Mesenchymal stem cell of adipose (primary cell): ENCODE measurements around a stretch of chr11.

DNA sequence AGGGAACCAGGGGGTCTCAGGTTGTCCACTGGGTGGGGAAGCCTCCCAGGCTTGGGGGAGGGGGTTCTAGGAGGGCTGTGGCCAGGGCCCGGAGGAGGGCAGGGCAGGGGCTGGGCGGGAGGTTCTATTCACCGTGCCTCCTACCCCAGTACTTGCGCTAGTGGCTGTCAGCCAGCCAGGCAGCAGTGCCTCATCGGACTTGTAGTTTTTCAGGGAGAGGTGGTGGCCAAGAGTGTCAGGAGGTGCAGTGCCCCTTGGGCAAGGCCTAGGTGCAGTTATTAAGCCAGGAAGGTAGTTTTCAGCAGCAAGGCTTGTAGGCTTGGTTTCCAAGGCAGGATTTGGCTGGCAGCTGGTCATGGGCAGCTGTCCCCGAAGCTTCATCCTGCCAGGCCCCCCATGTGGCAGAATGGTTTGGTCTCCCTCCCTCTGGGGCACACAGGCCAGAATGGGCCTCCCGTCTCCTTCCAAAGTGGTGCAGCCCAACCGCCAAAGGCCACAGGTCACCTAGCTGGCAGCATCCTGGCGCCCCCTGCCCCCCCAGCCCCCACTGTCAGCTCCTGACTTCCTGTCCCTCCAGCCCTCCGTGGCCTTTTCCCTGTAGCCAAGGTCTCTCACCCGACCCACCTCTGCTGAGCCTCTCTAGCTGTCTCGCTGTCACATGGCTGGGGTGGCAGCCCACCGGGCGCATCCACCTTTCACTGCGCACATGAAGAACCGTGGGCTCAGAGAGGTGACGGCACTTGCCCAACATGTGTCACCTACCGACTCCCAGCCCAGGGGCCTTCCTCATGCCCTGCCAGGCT, 8.5 kb downstream of the CCDC88B start:
- CAGE, long polyA plus RNA, result no peak

DNA sequence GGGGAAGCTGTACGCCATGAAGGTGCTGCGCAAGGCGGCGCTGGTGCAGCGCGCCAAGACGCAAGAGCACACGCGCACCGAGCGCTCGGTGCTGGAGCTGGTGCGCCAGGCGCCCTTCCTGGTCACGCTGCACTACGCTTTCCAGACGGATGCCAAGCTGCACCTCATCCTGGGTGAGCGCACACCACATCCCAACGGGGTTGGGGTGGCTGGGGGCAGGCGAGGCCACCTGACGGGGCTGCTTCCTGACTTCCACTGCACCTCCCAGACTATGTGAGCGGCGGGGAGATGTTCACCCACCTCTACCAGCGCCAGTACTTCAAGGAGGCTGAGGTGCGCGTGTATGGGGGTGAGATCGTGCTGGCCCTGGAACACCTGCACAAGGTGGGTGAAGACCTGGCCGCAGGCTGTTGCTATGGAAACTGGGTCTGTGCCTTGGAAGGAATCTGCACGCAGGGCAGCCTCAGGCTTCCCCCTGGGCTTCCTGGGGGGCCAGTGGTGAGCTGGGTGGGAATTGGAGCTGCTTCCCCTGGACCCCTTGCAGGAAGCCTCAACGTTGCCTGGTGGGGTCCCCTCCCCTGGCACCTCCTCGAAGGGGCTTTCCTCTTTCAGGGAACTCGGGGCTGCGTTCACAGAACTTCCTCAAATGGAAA, 1.4 kb downstream of the RPS6KA4 start:
- CAGE, long polyA plus RNA, result no peak

DNA sequence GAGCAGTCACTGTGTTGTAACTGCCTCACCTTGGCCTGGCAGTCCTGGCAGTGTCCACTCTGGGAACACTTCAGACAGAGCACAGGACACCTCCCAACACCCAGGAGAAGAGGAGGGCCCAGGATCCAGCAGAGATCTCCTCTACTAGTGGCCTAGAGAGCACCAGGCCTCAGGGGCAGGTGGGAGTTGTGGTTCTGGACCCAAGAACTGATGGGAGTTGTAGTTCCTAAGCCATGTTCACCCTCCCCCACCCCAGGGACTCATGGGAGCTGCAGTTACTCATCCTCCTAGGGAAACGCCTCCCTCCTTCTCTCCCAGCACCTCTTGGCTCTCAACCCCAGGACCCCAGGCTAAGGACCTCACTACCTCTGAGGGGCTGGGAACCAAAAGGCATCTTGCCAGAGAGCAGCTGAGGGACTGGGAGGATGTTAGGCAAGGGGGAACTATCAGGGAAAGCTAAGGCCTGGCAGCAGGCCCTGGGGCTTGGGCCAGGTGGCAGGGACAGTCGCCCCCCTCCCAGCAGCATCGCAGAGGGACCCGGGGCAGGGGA, 28.8 kb downstream of the SLC22A12 start:
- CAGE, long polyA plus RNA, result no peak

GRCh38 chr11:64637727-64638243, 46.8 kb downstream of the SLC22A12 start:
- CAGE, long polyA plus RNA, result no peak

GRCh38 chr11:64729676-64730120, 6.7 kb upstream of the NRXN2 start:
- CAGE, long polyA plus RNA, result no peak

DNA sequence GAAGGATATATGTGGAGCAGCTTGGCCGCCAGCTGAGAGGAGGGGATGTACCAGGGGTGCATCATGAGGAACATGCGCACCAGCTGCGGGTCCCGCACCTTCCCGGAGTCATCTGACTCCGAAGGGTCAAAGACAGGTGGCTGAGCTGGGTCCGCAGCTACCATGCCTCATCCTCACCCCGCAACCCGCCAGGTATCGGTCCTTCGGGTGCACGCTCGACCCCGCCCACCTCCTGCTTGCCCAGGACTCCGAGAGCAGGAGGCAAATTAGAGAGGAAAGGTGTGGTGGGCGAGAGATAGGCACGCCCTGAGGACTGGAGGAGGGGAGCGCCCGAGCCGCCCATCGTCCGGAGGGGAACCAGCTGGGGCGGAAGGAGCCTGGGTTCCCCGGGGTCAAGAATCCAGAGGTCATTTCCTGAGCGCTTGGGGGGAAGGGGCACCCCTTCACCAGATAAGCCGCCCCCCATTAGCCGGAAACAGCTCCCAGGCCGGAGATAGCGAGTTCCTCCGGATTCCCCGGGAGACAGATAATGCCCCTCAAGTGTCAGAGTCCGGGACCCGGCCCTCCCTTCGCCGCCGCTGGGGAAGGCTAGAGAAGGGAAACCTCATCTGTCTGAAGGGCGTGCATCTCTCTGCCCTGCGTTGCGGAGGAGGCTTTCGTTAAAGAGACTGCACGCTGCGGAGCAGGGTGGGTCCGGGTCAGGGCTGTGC, 1.8 kb downstream of the RASGRP2 start:
- CAGE, long polyA plus RNA, result no peak

GRCh38 chr11:64742711-64743736, 918 bp downstream of the RASGRP2 start:
- CAGE, long polyA plus RNA, result no peak

DNA sequence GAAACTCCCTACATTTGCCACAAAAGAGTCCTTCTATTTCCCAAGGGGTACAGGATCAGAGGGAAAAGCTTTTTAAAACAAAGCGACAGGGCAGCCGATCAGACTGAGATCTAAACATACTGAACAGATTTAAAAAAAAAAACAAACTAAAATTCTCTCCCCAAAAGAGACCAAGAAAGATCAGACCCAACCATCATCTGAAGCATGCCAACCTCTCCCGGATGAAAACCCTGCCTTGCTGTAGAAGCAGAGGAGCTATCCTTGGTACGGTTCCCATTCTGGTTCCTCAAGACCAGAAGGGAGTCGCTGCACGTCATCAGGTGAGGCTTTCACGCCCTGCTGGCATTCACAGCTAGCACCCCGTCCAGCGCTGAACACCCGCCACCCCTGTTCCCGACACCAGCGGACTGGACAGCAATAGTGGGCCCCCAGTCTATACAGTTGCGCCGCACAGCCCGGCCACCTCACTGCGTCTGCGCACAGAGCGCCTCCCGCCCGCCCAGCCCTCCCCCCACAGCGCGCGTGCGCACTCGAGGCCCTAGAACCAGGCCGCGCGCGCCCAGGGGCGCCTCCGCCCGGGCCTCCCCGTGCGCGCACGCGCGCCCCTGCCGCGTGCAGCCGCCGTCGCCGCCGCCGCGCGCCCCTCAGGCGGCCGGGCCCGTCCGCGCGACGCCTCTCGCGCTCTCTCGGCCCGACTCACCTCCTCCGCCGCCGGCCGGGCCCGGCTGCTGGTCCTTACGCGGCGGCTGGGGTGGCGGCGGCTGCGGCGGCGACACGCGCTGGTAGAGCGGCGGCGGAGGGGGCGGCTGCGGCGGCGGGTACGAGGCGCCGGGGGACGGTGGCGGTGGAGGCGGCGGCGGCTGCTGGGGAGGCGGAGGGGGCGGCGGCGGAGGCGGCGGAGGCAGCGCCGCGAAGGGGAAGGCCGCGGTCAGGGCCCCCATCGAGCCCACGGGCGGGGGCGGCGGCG, 772 bp downstream of the SF1 start:
- CAGE, long polyA plus RNA, result no peak

DNA sequence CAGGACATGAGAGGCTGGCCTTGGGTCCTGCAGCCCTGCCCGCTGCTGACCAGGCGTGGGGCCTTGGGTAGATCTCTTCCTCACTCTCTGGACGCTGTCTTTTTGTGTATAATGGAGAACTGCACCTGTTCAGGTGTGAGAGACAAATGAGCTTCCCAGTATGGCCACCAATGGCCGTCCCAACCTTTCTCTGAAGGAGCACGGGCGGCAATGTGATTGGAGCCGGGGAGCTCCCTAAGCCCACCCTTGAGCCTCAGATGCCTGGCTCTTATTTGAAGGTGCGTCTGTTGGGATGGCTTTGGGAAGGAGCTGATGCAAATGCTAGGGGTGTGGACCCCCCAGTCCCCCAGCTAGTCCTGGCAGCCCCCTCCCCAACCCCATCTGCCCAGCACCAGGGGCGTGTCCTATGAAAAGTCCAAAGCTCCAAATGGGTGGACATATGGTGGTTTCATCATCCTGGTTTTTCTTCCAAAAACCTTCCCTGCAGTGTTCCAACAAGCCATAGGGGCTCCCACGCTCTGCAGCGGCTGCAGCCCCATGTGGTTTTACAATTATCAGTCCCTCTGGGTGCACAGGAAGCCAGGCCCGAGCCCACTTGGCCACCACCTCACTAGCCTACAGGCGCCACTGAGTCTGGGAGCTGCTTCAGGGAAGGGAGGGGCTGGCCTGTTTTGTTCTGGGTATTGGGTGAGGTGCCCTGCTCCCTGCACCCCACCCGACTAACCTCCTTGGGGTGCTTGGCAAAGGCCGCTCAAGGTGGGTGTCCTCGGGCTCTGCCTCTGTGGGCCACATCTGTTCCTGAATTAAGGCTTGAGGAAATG, 5.0 kb upstream of the CDC42BPG start:
- CAGE, long polyA plus RNA, result no peak

- CAGE, long polyA plus RNA, result no peak
These were observed 10.9 kb upstream of the CDC42BPG start for GRCh38 chr11:64855374-64855829.

DNA sequence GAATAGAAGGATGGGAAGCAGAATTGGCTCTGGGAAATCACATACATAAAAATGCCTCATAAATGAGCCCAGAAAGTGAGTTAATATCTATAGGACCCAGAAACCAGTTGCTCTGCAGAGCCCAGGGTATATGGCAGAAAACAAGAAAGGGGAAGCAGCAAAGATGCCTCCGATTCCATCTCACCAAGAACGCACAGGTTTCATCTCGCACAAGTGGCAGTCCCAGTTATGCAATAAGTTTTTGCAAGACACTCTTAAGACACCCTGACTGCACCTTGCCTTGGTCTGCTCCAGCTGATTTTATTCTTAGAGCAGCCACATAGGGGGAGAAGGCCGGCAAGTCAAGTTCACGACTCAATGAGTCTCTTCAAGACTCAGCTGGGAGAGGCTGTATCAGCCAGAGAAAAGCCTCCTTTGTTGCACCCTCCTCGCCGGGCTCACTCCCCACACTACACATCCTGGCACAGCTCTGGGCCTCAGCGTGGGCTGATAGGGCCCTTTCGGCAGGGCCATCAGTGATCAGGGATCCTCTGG, 2.5 kb downstream of the EHD1 start:
- CAGE, long polyA plus RNA, result no peak

DNA sequence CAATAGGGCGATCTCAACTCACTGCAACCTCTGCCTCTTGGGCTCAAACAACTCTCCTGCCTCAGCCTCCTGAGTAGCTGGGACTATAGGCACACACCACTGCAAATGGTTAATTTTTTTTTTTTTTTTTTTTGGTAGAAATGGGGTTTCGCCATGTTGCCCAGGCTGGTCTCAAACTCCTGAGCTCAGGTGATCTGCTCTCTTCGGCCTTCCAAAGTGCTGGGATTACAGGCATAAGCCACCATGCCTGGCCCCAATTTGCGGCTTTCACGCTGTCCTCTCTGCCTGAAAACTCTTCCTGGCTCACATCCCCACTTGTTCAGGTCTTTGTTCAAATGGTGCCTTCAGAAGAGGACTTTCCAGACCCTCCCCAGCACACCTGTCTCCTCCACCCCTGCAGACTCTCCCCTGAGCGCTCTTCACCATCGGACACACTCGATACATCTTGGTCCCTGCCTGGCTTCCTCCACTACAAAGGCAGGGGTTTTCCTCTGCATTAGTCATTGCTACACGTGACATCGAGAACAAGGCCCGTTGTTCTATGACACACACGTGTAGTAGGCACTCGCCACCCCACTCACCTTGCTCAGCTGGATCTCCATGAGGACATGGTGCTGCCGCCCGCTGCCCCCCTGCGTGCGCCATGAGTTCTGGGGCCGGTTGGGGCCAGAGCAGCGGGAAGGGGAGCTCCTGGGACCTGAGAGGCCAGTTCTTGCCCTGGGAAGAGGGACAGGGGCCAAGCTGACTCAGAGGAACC, 16.9 kb downstream of the ATG2A start:
- CAGE, long polyA plus RNA, result no peak

DNA sequence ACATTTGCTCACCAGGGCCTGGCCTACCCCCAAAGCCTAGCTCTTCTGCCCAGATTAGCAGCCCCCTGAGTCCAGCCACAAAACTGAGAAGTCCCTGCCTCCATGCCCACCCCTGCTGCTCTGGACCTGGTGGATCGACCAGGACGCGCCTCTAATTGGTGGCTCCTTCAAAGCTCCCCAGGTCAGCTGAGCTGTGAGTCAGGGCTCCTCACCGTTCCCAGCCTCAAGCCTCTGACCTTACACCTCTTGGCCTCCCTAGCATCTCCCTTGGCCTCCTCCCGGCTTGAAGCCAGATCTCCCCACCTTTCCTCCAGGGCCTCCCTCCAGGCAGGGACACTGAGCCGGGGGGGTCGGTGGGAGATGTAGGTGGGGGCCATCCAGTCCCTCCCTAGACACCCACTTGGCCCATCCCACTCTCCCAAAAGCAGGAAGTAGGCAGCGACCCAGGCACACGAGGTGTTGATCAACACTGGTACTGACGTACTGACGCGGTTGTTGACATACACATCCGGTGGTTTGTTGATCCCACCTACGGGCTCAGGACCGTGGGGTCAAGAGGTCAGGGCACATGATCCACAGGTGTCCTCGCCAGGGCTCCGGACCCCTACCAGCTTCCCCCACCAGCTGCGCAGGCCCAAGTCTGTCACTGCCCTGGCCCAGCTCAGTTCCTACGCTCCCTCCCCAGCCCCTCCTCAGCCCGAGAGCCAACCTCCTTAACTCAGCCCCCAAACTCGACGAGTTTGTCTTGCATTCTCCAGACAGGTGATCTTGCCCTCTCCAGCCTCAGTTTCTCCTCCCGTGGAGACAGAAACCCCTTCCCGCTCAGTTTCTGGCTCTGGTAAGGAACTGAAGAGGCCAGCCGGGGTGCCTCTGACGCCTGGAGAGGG, 811 bp downstream of the ATG2A start:
- CAGE, long polyA plus RNA, result no peak

DNA sequence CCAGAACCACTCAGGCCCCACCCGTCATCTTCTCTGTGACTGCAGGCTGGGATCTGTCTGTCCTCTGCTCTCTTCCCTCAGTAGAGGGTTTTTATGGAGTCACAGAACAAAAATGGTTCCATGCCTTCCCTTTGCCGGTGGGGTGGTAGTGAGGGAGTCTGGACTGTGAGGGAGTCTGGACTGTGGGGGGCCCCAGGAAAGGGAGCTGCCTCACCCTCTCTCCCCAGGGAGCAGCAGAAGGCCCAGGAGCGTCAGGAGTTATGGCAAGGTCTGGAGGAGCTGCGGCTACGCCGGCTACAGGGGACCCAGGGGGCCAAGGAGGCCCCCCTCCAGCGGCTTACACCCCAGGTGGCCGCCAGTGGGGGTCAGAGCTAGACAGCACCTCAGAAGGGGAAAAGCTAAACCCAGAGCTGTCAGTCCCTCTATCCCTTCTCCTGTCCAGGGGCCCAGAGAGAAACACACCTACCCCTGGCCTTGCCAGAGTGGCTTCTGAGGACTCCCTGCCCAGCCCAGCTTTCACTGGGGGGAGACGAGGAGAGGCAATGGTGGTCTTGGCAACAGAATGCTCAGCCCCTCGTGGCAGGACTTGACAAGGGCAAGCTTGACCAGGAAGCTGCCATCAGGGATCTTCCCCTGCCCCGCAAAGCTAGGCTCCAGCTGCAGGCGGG, 2.1 kb downstream of the GPHA2 start:
- CAGE, long polyA plus RNA, result no peak

- CAGE, long polyA plus RNA, result no peak
These were observed 631 bp upstream of the ARL2 start for GRCh38 chr11:65013116-65013942.

DNA sequence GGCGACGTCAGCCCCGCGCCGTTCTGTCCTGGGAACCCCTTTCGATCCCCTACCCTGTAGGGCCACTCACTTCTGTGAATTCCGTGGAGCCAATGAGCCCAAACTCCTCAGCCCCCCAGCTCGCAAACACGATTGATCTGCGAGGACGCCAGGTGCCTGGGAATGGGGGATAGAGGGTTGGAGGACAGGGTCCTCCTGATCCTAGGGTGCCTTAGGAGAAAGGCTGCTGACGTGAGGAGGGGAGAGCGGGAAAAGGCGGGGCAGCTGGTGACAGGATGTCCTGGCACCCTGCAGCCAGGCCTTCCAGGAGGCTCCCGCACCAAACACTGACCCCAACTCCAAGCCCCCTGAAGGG, 7.2 kb downstream of the SAC3D1 start:
- CAGE, long polyA plus RNA, result no peak

- CAGE, long polyA plus RNA, result no peak
These were observed 2.5 kb downstream of the ZNHIT2 start for GRCh38 chr11:65114702-65115649.

DNA sequence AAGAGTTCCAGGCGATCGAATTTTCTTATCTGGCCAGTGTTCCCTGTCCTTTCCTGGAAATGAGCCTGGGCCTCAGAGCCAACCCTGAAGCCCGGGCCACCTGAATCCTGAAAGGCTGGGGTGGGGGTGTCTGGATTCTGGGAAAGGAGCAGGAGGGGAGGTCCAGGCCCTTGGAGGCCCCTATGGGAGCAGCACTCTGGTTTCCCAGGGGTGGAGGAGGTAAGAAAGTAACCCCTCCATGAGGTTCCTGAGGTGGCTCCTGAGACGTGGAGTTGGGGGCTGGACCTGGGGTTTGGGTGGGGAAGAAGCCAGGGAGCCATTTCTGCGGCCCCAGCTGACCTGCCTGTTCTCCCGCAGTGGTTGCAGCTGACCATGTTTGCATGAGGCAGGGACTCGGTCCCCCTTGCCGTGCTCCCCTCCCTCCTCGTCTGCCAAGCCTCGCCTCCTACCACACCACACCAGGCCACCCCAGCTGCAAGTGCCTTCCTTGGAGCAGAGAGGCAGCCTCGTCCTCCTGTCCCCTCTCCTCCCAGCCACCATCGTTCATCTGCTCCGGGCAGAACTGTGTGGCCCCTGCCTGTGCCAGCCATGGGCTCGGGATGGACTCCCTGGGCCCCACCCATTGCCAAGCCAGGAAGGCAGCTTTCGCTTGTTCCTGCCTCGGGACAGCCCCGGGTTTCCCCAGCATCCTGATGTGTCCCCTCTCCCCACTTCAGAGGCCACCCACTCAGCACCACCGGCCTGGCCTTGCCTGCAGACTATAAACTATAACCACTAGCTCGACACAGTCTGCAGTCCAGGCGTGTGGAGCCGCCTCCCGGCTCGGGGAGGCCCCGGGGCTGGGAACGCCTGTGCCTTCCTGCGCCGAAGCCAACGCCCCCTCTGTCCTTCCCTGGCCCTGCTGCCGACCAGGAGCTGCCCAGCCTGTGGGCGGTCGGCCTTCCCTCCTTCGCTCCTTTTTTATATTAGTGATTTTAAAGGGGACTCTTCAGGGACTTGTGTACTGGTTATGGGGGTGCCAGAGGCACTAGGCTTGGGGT, 29.5 kb downstream of the CAPN1 start:
- CAGE, long polyA plus RNA, result no peak

GRCh38 chr11:65322445-65322946, 7.8 kb downstream of the CDC42EP2 start:
- CAGE, long polyA plus RNA, result no peak

GRCh38 chr11:65380482-65381209, 1.8 kb downstream of the SLC25A45 start:
- CAGE, long polyA plus RNA, result no peak